ENCODE data around the genes FIGNL2 and SMIM41.

DNA sequence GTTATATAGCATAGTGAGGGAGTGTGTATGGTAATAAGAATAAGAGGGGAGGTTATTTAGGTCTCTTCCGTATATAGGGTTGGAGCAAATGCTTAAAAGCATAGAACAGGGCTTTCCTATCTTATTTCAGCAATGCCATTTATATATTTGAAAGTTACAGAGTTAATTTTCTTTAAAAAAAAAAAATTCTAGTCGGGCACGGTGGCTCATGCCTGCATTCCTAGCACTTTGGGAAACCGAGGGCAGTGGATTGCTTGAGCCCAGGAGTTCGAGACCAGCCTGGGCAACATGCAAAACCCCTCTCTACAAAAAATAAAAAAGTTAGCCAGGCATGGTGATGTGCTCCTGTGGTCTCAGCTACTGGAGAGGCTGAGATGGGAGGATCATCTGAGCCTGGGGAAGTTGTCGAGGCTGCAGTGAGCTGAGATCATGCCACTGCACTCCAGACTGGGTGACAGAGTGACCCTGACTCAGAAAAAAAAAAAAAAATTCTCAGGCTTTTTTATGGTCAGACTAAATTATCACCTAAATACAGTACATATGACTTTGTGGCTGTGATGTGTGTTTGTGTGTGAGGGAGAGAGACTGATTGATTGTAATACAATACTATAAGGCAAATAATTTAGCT, 57.6 kb downstream of the DIP2B start:
- PRO-cap: no peak
- RAMPAGE, long total RNA: start-site peak on the plus strand centred at position 321 of the sequence, 96 bp wide, 20 reads

- PRO-cap: no peak
- RAMPAGE, long total RNA: start-site peak on the plus strand at chr12:50614639-50614751, 10 reads
Measured at GRCh38 chr12:50614237-50614815, 109.5 kb downstream of the DIP2B start.

DNA sequence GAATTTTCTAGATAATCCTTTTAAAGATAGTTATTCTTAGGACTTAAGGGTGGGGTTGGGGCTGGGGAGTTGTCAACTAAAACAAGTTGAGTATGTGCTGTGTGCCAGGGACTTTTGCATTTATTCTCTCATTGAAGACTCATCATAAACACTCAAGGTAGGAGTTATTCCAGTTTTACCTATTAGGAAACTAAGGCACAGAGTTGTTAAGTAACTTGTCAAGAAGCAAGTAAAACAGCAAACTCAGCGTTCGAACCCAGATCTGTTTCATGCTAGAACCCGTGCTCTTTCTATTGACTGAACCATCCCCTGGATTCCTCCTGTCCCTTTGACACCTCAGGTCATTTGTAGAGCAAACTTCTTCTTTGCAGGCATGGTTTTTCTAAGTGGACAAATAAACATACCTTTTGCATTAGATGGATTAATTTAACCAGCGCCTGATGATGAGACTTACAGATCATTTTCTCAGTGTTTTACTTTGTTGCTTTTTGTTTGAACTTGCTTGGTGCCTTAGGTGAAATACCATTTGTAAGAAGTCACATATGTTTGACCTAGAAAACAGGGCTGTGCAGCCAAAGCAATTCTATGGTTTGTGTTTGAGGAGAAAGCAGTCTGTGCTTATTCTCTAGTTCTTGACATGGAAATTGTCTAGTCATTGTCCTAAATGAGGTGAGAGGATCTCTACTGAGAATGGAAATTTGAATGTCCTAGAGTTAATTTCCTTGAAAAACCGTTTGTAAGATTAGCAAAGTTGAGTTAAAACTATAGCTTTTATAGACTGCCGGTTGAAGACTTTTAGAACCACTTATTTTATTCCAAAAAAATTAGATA, 111.0 kb downstream of the DIP2B start:
- PRO-cap: no peak
- RAMPAGE, long total RNA: no peak

GRCh38 chr12:50660026-50660440, 103.9 kb upstream of the ATF1 start:
- PRO-cap: no peak
- RAMPAGE, long total RNA: no peak

DNA sequence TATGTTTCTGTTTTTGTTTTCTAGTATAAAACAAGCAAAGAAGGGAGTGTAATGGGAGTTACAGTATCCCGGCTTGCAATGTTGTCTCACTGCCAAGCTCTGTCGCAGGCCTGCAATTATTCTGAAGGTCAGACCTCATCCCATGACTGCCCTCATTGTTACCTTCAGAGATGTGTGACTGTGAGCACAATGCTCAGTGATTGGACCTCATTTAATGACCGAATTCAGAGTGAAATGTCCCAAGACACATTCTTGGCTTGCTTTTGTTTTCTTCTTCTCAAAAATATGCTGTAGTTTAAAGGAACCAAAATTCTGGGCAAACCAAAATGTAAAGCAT, 72.9 kb upstream of the ATF1 start:
- PRO-cap: no peak
- RAMPAGE, long total RNA: no peak

DNA sequence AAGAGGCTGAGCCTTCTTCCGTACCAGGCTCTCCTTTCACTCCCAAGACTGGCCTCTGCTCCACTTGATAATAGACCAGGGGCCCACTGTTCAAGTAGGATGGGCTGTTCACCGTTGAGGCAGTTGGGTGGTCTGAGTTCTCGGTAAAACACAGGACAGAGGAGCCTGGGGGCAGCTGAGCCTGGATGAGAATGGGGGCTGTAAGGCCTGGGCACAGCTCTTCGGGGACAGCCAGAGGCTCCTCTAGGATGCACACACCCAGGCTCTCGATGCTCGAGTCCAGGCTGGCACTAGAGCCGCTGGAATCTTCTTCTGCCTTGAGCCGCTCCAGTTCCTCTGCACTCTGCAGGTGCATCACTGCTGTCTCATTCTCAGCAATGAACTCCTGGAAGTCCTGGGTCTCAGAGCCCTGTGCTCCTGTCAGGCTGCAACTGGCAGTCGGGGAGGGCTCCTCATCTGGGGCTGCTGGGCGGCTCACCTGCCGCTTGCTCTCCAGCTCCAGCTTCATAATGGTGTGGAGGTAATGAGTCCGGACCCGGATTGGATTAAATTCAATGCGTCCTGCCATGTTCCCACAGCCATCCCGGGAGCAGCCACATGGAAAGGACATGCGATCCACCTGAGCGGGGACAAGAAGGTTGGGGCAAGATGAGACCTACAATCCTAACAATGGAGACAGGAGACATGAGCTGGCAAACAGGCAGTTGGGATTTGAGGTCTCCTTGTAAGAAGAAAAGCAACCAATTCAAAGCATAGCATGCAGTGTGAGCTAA, 16.1 kb downstream of the LETMD1 start:
- PRO-cap: no peak
- RAMPAGE, long total RNA: no peak

DNA sequence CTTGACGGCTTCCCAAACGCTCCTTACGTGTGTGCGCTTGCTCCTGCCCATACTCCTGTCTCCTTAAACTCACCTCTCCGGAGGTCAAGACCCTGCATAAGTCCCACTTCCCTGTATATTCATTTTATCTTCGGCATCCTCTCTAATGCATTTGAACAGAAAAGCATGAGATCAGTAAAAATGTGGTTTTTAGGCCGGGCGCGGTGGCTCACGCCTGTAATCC, 372 bp upstream of the TFCP2 start:
- PRO-cap: no peak
- RAMPAGE, long total RNA: no peak

GRCh38 chr12:51218698-51218852, 713 bp upstream of the POU6F1 start:
- PRO-cap: no peak
- RAMPAGE, long total RNA: no peak

DNA sequence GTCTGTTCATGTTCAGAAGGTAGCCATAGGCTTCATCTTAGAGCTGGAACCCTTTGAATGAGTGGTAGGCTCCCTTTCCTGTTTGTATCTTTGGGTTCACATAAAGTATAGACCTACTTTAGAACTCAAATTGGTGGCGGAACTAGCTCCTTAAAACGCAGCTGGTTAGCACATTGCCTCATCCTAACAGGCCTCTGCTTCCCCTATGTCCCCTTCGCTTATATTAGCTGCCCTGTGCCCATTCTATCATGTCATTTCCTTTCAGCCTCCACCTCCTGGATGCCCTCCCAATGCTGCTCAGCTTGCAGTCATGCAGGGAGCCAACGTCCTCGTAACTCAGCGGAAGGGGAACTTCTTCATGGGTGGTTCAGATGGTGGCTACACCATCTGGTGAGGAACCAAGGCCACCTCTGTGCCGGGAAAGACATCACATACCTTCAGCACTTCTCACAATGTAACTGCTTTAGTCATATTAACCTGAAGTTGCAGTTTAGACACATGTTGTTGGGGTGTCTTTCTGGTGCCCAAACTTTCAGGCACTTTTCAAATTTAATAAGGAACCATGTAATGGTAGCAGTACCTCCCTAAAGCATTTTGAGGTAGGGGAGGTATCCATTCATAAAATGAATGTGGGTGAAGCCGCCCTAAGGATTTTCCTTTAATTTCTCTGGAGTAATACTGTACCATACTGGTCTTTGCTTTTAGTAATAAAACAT, 3.6 kb downstream of the DAZAP2 start:
- PRO-cap: bidirectional peak, plus-strand start at position 307 of the sequence, minus-strand start at position 196 of the sequence
- RAMPAGE, long total RNA: no peak

DNA sequence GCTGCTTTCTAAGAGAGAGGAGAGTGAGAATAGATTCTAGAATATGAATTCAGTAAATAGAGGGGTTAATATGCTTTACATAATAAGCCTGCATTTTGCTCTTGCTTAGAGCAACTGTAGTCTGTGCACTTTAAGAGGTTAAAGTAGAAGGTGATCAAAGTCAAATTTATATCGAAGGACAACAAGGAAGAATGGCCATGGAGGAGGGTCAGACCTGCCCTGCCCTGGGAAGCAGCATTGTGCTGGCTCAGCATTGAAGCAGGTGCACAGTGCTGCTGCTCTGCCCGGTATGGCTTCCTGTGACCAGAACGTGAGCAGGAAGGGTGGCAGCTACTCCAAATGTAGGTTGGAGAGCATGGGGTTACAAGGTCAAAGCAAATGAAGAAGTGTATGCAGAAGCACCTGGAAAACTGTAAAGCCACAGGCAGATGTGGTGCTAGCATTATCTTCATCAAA, 84.0 kb downstream of the SCN8A start:
- PRO-cap: no peak
- RAMPAGE, long total RNA: no peak

DNA sequence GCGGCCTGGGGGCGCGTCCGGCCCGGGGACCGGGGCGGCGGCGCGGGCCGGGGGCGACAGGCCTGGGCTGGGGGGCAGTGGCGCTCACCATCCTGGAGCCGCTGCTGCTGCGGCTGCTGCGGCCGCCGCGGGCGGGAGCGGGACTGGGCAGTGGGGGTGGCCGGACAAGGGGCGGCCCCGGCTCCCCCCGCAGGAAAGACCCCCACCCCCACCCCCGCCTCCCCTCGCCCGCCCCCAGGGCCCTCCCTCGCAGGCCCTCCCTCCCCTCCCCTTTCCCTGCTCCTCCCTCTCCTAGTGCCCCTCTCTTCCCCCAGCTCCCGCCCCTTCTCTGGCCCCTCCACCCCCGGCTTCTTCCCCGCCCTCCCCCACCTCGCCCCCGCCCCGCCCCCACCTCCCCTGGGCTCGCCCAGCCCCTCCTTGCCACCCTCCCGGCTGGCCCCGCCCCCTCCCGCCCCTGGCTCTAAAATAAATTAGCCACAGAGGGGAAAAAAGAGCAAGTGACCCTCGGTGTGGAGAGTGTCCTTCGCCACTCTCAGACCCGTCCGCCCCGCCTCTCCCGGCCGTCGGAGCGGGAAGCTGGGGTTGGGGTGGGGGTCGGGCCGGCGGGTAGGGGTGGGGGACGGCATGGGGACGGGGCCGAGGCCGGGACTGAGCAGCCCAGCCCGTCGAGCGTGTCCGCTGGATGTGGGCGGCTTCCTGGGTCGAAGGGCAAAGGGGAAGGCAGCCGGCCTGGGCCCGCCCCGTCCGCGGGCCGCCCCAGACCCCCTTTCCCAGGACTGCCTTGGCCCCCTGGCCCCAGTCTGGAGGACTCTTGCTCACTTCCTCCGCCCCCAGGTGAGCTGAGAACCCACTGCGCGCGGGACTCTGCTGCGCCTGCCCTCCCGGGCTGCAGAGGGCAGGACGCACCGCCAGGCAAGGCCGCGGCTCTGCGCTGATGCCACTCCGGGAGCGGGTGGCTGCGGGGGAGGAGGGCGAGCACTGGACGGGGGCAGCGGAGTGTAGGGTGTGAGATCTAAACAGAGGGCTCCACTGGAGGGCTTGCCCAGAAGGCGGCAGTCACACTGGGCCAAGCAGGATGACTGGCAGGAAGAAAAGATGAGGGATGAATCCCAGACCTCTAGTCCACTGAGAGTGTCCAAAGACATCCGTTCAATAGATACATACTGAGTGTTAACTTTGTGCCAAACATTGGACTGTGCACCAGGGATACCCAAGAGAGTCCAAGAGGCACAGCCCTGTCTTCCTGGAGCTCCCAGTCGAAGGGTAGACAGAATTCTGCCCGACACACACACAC, at the start of gene FIGNL2:
TSS of gene FIGNL2 (minus strand) at position 145 of the 1,294 bp plus-strand sequence.
- PRO-cap: bidirectional peak, plus-strand start at position 473 of the sequence, minus-strand start at position 274 of the sequence; bidirectional peak, plus-strand start at position 764 of the sequence, minus-strand start at position 686 of the sequence
- RAMPAGE, long total RNA: no peak

- PRO-cap: no peak
- RAMPAGE, long total RNA: no peak
Measured at GRCh38 chr12:51961839-51962200, 10.3 kb downstream of the ACVR1B start.

DNA sequence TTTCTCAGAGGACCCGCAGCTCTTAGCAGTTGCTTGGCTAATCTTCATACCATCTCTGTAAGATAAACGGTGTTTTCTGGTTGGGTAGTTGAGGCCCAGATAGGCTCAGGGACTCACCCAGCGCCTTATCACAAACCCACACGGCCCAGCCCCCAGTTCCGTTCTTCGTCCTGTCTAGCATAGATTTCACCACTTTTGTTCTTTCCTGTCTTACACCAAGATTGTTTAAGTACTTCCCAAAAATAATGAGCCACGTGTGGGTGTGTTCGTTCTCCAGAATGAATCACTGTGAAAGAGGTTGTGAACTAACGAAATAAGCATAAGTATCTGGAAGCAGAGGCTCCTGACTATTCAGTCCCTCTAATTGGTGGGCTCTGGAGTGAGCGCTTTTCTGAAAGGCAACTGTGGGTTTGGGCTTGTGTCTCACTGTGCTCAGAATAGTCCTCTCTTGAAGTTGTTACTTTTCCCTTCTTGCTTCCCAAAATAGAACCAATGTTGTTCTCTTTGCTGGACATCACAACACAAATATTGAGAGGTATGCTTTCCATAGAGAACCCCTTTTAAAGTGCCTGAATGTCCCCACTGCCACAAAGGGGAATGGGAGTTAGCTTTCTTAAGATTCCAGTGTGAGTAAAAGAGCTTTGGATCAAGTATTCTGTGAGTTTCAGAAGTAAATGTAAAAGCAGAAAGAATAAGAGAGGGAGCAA, 21.5 kb downstream of the ACVR1B start:
- PRO-cap: no peak
- RAMPAGE, long total RNA: no peak

GRCh38 chr12:52011149-52012000, 4.6 kb downstream of the TAMALIN start:
- PRO-cap: no peak
- RAMPAGE, long total RNA: no peak

DNA sequence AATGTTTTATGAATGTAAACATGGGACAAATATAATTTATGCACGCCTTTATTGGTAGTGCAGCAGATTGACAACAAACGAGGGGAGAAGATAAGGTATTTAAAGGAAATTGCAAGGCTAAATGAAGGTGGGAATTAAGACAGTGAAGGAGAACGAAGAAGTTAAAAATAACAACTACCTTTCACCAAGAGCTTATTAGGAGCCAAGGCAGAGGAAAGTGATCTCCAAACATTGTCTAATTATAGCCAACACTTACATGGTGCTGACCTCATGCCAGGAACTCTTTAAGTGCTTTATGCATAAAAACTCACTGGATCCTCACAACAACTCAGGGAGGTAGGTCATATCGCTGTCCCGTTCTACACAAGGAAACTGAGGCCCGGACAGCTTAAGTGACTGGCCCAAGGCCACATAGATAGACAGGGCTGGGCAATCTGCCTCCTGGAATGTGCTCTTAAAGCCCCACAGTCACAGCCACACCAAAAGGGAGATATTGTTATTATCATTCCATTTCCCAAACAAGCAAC, 19.5 kb downstream of the TAMALIN start:
- PRO-cap: no peak
- RAMPAGE, long total RNA: no peak

DNA sequence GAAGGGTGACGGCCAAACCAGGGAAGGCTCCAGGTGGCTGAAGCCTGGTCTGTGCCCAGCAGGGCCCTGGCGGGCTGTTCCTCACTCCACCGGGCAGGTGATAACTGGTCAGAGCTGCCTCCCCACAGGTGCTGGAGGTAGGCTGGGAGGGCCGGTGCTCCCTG, 1.2 kb upstream of the NR4A1 start:
- PRO-cap: no peak
- RAMPAGE, long total RNA: no peak

GRCh38 chr12:52058069-52058429, 6.8 kb downstream of the NR4A1 start:
- PRO-cap: unidirectional peak, plus-strand start at chr12:52058188
- RAMPAGE, long total RNA: no peak

DNA sequence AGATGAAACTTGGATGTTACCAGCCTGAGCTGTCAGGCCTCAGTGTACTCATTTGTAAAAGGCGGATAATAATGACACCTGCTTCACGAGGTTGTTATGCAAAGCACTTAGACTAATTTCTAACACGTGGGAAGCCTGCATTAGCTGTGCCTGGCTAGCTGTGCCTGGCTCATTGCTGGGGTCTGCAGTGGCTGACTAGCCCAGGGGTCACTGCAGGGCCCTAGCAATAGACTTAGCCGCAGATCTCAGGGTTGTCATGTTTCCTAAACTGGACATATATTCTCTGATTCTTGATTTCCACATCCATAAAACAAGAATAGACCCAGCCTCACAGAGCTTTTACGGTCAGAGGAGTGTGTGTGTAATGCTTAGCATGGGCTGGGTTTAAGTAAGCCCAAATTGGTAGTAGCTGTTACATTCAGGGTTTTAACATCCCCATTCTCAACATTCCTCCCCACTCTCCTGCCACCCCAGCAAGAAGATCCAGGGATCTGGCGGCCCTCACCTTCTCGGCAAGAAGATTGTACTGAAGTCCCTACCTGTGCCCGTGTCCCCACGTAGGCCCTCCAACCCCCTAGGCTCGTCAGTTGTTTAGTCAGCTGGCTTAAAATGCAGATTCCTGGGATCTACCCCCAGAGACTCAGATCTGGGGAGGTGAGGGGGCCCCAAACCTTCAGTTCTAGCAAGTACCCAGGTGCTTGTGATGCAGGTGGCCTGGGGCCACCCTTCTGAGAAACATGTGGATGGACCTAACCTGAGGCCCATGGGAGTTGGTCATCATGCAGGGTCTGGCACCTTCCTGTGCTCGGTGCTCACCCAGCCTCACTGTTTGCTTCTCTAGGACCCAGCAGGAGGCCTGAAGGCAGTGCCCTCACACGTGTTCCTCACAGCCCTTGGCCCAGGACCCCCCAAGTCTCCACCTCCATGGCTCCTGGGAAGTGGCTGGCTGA, 8.6 kb downstream of the NR4A1 start:
- PRO-cap: no peak
- RAMPAGE, long total RNA: no peak

- PRO-cap: unidirectional peak, plus-strand start at chr12:52079765
- RAMPAGE, long total RNA: no peak
Measured at GRCh38 chr12:52079401-52080371, at the start of gene SMIM41. Gene SMIM41 (plus strand): TSS chr12:52079704.

DNA sequence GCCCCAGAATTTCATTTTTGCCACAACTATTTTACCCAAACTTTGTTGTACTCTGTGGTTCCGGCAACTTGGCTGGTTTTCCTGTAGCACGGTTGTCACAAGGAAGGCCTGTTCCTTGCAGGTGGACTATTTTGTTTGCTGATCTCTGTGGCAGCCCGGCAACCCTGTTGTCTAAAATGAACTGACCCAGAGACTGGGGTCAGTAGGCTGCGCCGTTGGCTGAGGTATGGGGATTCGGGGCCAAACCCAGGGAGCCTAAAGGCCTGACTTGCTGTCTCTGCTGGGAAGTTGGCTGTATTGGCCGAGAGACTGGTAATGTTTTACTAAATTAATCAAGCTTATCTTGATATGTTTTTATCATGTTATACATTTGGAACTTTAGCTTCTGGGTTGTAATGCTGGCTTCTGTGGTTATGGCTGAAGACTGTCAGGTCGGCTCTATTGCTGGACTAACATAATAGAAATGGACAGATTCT, 13.9 kb downstream of the SMIM41 start:
- PRO-cap: no peak
- RAMPAGE, long total RNA: no peak

Data from vagina (tissue), 1 donor.